Skeletal muscle tissue (tissue), 7 donors: Measurements from ENCODE around the genes ZNF345, KCNK6 and RYR1.

- PRO-cap, 3 experiments: no peak in any of the 3 experiments
- RAMPAGE, long total RNA: no peak
- RRBS, 2 experiments: 14 to 17% methylated on average over 1 of the region's 6 CpGs
These were observed 1.5 kb downstream of the ZNF850 start for GRCh38 chr19:36771169-36771428.

DNA sequence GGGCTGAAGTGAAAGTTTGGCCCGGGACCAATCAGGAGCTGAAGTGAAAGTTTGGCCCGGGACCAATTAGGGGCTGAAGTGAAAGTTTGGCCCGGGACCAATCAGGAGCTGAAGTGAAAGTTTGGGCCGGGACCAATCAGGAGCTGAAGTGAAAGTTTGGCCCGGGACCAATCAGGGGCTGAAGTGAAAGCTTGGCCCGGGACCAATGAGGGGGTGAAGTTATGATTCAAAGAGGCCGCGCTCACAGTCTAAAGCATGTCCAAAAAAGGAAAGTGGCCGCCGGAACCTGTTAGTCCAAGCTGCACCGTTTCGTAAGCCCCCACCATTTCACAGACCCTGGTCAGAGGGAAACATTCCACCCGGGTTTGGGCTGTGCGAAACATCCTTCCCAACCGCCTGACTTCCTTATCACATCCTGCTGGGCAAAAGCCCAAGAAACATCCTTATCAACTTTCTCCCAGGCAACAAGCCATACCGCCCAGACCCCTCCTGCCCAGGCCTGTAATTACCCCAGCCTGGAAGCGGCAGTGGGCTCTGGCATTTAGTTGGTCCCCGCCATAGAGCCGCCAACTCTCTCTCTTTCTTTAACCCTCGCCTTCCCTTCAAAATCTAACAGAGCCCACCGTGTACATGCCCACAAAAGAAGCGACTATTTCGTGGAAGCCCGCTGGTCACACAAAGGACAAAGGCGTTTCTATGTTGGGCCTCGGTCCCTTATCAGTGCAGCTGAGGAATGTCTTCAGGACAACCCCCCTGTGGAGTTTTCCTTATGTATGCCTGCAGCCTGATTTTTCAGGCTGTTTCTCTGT lies 974 bp downstream of the ZNF850 start:
- PRO-cap, 3 experiments: no peak in any of the 3 experiments
- RAMPAGE, long total RNA: no peak
- RRBS, 2 experiments: 4% methylated on average over 6 of the region's 26 CpGs

DNA sequence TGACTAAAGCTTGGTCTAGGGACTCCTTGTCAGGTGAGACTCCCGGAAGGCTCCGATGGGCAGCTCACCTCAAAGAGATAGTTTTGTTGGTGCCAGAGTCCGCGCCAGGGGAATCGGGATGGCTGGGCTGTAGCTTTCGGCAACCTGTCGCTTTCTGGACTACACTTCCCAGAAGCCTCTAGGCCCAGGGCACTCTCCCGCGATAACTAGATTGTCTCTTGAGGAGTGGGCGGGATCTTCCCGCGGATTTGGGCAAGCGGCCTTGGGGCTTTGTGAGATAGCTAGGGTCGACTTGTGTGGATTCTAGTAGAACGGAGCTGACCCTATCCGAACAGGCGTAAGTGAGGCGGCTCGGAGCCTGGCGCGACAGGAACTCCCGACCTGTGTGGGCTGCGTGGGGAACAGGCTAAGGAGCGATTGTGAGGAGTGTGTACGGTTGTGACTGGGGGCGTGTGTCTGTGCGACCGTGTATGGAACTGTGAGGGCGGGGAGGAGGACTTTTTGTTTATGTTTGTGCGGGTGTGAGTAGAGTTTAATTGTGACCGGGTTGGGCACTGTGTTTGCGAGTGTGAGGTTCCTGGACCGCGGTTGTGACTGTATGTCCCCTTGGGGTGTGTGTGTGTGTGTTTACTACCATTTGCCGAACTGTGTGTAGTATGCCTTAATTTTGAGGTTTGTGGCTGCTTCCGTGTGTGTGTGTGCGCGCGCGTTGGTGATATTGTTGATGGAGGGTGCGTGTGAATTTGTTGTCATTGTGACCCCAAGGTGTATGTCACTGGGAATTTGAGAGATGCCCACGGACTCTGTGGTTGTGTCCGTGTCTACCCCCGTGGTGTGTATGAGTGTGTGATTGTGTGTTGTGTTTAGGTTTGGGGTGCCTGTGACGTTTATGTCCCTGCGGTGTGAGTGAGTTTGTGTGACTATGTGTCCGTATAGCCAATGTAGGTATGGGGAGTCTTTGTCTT lies at the start of gene ZNF345:
Gene ZNF345, plus strand, starts transcription at position 245 of the 965 bp plus-strand sequence.
- PRO-cap, 3 experiments: peak in 1 of 3 experiments; most common plus-strand start position 222 of the sequence (in 1); most common minus-strand start position 154 of the sequence (in 1)
- RAMPAGE, long total RNA: no peak
- RRBS, 2 experiments: no CpG with 5 or more reads among the region's 47 CpGs

GRCh38 chr19:37388783-37389451 lies 18.0 kb downstream of the ZNF527 start:
- PRO-cap, 3 experiments: no peak in any of the 3 experiments
- RAMPAGE, long total RNA: no peak
- RRBS, 2 experiments: no CpG with 5 or more reads among the region's 8 CpGs

GRCh38 chr19:37817081-37817996 lies 38.0 kb upstream of the ZNF573 start:
- PRO-cap, 3 experiments: peak in 2 of 3 experiments; most common plus-strand start chr19:37817421 (in 2)
- RAMPAGE, long total RNA: no peak
- RRBS, 2 experiments: 2 to 3% methylated on average over 2 of the region's 67 CpGs

GRCh38 chr19:38002972-38004239 lies 96.4 kb downstream of the SIPA1L3 start:
- PRO-cap, 3 experiments: peak in 3 of 3 experiments; most common plus-strand start chr19:38003552 (in 1); most common minus-strand start chr19:38003337 (in 1)
- RAMPAGE, long total RNA: no peak
- RRBS, 2 experiments: no CpG with 5 or more reads among the region's 26 CpGs

DNA sequence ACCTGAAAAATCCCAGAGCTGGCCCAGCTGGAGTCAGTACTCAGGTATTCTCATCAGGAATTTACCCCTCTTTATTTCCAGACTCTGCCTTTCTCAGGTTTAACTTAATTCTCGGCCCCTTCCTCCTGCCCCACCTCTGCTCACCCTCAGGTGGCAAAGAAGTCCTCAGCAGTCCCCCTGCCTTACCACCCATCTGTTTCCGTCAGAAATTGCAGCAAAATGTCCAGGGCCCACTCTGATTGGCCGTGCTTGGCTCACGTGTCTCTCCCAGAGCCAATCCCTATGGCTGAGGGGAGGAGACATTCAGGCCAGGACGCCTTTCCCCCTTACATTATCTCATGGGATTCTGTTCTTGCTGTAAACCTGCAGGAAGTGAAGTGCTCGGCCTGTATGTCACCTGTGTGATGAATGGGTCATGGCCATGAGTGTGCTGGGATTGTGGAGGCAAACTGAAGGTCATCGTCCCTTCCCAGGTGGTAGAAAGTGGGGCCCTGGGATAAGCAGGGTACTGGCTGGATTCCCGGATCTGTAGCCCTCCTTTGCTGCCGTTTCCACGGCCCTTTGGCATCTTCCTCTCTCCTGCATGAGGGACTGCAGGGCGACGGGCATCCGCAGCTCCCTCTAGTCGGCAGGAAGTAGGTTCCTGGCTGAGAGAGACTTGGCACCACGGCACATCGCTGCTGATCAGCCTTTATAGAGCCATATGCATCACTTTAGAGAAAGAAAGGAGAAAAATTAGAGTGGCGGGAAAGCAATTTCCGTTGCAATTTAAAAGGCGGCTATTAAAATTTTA lies 118.1 kb downstream of the SIPA1L3 start:
- PRO-cap, 3 experiments: no peak in any of the 3 experiments
- RAMPAGE, long total RNA: no peak
- RRBS, 2 experiments: no CpG with 5 or more reads among the region's 19 CpGs

DNA sequence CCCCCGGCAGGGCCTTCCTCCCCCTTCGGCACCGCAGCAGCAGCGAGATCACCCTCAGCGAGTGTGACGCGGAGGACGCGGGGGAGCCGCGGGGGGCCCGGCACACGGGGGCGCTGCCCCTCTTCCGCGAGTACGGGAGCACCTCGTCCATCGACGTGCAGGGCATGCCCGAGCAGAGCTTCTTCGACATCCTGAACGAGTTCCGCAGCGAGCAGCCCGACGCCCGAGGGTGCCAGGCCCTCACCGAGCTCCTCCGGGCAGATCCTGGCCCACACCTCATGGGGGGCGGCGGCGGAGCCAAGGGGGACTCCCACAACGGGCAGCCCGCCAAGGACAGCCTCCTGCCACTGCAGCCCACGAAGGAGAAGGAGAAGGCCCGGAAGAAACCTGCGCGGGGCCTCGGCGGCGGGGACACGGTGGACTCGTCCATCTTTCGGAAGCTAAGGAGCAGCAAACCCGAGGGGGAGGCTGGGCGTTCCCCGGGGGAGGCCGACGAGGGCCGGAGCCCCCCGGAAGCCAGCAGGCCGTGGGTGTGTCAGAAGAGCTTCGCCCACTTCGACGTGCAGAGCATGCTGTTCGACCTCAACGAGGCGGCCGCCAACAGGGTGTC lies 141.9 kb downstream of the DPF1 start:
- PRO-cap, 3 experiments: no peak in any of the 3 experiments
- RAMPAGE, long total RNA: no peak
- RRBS, 2 experiments: 93 to 95% methylated on average over 16 to 18 of the region's 60 CpGs

DNA sequence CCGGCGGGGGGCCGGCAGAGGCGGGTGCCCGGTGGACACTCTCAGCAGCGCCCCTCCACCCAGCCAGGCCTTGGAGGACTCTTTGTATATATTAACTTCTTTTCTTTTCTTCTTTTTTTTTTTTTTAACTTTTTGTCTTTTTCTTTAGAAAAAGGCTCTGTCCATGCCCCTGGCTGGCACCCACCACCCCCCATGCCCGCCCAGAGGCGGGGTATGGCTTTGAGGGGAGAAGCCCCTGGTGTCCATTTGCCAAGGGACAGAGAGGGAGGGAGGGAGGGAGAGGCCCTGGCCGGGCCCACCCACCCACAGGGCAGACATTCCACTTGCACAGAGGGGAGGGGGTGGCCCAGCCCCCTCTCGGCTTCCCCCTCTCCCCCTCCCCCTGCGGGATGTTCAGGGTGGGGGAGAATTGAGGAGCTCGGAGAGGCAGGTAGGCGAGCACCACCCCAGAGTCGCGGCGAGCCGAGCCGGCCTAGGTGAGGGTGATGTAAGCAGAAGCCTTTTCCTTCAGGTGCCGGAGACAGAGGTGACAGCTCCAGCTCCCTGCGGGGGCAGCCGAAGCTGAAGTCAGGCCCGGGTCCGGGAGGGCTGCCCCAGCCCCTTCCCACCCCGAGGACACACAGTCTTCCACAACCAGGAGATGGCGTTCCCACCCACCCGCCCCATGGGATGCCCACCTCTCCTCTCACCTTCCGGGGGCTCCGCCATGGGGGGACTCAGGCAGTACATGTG lies 12.3 kb downstream of the DPF1 start:
- PRO-cap, 3 experiments: no peak in any of the 3 experiments
- RAMPAGE, long total RNA: no peak
- RRBS, 2 experiments: 32 to 36% methylated on average over 6 of the region's 28 CpGs

GRCh38 chr19:38220804-38221324 lies 3.2 kb downstream of the DPF1 start:
- PRO-cap, 3 experiments: no peak in any of the 3 experiments
- RAMPAGE, long total RNA: no peak
- RRBS, 2 experiments: no CpG with 5 or more reads among the region's 14 CpGs

- PRO-cap, 3 experiments: no peak in any of the 3 experiments
- RAMPAGE, long total RNA: no peak
- RRBS, 2 experiments: no CpG with 5 or more reads among the region's 19 CpGs
These were observed 2.6 kb downstream of the SPINT2 start for GRCh38 chr19:38266605-38267693.

- PRO-cap, 3 experiments: peak in 3 of 3 experiments; most common plus-strand start chr19:38319884 (in 3)
- RAMPAGE, long total RNA: no peak
- RRBS, 2 experiments: 2% methylated on average over 19 to 24 of the region's 90 CpGs
These were observed at the start of gene KCNK6 for GRCh38 chr19:38319250-38320398. Gene KCNK6 (plus strand): TSS chr19:38319845.

GRCh38 chr19:38361432-38362216 lies 12.7 kb upstream of the PSMD8 start:
- PRO-cap, 3 experiments: no peak in any of the 3 experiments
- RAMPAGE, long total RNA: no peak
- RRBS, 2 experiments: under 1 to 2% methylated on average over 18 to 23 of the region's 55 CpGs

DNA sequence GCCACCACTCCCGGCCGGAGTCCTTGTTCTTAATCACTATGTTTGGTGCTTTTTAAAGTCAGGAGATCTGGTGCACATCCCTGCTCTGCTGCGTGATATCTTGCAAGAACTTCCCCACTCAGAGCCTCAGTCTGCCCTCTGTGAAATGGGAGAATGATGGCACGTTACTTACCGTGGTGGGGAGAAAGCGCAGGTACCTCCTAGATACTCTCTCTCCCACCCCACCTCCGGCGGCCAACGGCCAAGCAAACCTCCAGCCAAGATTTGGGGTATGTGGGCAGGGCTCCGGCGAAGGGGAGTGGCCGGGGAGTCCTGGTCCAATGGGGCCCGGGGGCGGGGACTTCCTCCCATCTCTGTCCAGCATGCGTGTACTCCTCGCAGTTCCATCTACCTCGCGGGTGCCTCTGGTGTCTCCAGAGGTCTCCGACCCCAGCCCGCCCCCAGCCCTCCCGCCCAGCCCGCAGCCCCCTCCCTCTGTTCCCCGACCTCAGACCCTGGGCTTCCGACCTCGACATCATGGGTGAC lies at the start of gene RYR1:
Gene RYR1, plus strand, starts transcription at position 378 of the 525 bp plus-strand sequence.
- PRO-cap, 3 experiments: peak in 3 of 3 experiments; most common plus-strand start position 380 of the sequence (in 3); most common minus-strand start position 228 of the sequence (in 1)
- RAMPAGE, long total RNA: no peak
- RRBS, 2 experiments: 2 to 4% methylated on average over 4 of the region's 25 CpGs

GRCh38 chr19:38434061-38435420 lies 1.1 kb downstream of the RYR1 start:
- PRO-cap, 3 experiments: peak in 3 of 3 experiments; most common plus-strand start chr19:38434905 (in 1); most common minus-strand start chr19:38434747 (in 2)
- RAMPAGE, long total RNA: start-site peak on the minus strand at chr19:38434561-38434634, 76 and 16 reads in 2 replicates
- RRBS, 2 experiments: 5% methylated on average over 3 of the region's 20 CpGs

GRCh38 chr19:38635672-38636477 lies 11.6 kb upstream of the ACTN4 start:
- PRO-cap, 3 experiments: no peak in any of the 3 experiments
- RAMPAGE, long total RNA: no peak
- RRBS, 2 experiments: 75 to 81% methylated on average over 7 of the region's 18 CpGs

DNA sequence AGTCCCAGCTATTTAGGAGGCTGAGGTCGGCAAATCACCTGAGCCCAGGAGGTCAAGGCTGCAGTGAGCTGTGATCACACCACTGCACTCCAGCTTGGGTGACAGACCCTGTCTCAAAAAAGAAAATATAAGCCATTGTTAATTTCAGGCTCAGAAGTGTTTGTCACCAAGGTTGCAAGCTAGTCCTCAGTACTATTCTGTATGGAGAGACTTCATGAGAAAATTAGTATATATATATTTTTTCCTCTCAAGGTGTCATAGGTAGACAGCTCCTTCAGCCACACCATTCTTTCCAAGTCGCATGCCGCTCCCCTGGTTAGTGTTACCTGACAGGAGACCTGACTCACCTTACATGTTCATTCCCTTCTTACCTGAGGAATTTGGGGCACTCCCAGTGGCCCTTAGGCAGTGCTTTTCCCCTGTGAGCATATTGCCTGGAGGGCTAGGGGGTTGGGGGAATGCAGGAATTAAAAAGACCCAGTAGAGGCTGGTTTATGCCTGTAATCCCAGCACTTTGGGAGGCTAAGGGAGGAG lies 9.1 kb upstream of the ACTN4 start:
- PRO-cap, 3 experiments: no peak in any of the 3 experiments
- RAMPAGE, long total RNA: no peak
- RRBS, 2 experiments: no CpG with 5 or more reads among the region's 3 CpGs

DNA sequence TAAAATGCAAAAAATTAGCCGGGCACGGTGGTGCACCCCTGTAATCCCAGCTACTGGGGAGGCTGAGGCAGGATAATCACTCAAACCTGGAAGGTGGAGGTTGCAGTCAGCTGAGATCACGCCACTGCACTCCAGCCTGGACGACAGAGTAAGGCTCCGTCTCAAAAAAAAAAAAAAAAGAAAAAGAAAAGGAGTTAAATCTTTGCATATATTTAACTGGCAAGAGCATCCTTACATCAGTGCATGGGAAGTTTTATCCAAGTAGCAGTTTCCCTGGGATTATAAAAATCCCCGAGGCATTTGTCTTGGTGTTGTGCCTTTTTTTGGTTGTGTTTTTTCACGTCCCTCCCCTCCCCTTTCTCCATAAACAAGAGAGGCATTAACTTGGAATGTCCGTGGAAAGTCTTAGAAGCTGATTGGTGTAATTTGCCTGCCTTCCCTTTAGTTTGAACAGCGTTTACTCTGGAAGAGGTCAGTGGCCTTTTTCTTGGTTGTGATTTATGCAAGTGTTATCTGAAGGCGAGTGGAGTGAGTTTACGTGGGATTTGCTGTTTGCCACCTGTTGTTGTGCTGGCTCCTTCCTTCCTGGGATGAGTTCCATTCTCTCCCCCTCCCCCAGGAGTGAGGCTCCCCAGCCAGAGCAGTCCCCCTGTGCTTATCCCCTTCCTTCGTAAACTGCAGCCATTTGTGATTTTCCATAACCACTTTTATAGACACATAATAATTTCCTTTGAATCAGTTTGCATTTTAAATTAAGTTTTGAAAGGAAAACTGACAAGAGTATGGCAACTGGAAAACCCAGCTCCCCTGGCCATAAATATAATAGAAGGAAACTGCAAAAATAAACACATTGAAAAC lies 7.2 kb downstream of the ACTN4 start:
- PRO-cap, 3 experiments: no peak in any of the 3 experiments
- RAMPAGE, long total RNA: no peak
- RRBS, 2 experiments: no CpG with 5 or more reads among the region's 12 CpGs

DNA sequence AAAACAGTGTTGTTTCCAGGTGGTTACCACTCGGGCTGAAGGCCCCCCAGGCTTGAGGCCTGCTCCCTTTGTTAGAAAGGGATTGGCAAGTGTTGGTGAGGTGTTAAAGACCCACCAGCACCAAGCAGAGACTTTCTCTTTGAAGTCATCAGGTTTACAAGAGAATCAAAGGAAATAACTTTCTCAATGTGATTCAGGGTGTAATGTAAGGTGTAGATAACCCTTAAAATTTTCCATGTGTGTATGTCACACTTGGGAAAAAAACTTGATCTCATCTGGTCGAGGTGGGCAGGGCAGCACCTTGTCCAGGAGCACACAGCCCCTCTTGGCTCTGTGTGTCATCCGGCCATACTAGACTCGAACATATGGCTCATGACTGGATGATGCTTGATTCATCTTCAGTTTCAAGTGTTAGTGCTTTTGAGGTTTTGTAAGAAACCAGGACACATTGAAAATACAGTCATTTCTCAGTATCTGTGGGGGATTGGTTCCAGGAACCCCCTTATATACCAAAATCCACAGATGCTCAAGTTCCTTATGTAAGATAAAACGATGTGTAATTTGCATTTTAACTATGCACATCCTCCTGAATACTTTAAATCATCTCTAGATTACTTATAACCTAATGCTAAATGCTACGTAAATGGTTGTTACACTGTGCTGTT lies 7.9 kb downstream of the ACTN4 start:
- PRO-cap, 3 experiments: no peak in any of the 3 experiments
- RAMPAGE, long total RNA: no peak
- RRBS, 2 experiments: no CpG with 5 or more reads among the region's 6 CpGs

- PRO-cap, 3 experiments: no peak in any of the 3 experiments
- RAMPAGE, long total RNA: no peak
- RRBS, 2 experiments: no CpG with 5 or more reads among the region's 16 CpGs
These were observed 13.5 kb downstream of the ACTN4 start for GRCh38 chr19:38660701-38661637.